SK-N-DZ (cell line): ENCODE data around the genes TRMT2B, ARMCX1, ARMCX6, ZMAT1 and BEX4.

GRCh38 chrX:86445521-86445974 lies 297.3 kb downstream of the DACH2 start:
RAMPAGE:
- cytosol, long total RNA: no peak
- nucleus, long total RNA: no peak

GRCh38 chrX:86777697-86778045 lies 629.4 kb downstream of the DACH2 start:
RAMPAGE:
- cytosol, long total RNA: no peak
- nucleus, long total RNA: no peak

RAMPAGE:
- cytosol, long total RNA: no peak
- nucleus, long total RNA: no peak
These were observed 2.4 kb downstream of the PCDH11X start for GRCh38 chrX:91781148-91782385.

RAMPAGE:
- cytosol, long total RNA: no peak
- nucleus, long total RNA: no peak
These were observed 238.6 kb downstream of the NAP1L3 start for GRCh38 chrX:93434837-93435194.

DNA sequence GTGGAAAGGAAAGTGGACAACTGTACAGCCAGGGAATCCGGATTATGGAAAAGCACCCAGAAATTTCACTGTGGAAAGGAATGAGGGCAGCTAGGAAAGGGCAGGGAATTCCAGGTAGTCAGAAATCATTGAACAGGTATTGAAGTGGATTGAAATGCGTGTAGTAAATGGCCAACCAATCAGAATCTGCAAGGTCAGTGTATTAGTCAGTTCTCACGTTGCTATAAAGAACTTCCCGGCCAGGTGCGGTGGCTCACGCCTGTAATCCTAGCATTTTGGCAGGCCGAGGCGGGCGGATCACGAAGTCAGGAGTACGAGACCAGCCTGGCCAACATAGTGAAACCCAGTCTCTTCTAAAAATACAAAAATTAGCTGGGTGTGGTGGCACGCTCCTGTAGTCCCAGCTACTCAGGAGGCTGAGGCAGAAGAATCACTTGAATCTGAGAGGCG lies 219.5 kb upstream of the DIAPH2 start:
RAMPAGE:
- cytosol, long total RNA: no peak
- nucleus, long total RNA: no peak

RAMPAGE:
- cytosol, long total RNA: no peak
- nucleus, long total RNA: no peak
These were observed 298.1 kb downstream of the RPA4 start for GRCh38 chrX:97181888-97182190.

RAMPAGE:
- cytosol, long total RNA: no peak
- nucleus, long total RNA: no peak
These were observed 1343.4 kb downstream of the PCDH19 start for GRCh38 chrX:99066651-99067183.

DNA sequence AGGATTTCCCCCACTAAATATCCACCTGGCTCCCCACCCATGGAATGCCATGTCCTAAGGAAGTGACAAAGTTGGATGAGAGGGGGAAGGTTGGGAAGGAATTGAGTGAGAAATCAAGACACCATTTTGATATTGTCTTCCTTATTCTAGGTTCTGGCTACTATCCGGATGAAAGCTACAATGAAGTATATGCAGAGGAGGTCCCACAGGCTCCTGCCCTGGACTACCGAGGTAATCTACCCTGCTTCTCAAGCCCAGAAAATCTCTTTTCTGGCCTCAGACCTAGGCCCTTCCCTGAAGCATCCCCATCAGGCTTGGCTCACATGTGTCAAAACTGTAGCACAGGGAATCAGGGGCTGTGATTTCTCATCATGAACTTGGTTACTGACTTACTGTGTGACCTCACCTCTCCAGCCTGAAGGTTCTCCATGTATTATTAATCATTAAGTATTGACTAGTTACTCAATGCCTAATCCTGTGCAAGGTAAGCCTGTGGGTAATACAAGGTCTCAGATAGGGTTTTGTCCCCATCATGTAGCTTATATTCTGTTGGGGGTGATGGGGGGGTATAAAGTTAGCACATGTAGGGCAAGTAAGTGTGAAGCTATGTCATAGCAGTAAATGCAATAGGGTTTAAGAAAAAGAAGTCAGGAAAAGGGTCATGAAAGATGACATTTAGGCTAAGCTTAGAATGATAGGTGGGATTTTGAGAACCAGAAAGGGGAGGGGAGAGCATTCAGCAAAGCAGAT lies 6.8 kb downstream of the SRPX2 start:
RAMPAGE:
- cytosol, long total RNA: no peak
- nucleus, long total RNA: no peak

DNA sequence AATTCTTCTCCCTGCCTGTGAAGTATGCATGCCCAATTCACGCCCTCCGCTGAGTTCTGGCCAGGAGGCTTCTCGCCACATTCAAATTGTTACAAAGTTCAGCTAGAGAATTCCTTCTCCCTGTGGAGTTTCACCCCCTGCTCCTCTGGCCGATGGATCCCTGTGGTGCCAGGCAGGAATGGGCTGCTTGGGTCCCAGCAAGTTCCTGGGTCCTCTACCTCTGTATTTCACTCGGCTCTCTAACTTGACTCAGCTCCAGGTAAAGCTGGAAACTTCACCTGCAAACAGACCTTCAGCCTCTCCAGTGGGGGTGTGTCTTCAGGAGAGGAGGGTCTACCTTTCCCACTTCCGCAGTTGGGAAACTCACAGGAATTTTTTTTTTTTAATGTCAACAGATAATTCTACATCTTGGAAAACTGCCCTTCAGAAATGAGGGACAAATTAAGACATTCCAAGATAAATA lies 7.4 kb upstream of the CSTF2 start:
RAMPAGE:
- cytosol, long total RNA: no peak
- nucleus, long total RNA: no peak

DNA sequence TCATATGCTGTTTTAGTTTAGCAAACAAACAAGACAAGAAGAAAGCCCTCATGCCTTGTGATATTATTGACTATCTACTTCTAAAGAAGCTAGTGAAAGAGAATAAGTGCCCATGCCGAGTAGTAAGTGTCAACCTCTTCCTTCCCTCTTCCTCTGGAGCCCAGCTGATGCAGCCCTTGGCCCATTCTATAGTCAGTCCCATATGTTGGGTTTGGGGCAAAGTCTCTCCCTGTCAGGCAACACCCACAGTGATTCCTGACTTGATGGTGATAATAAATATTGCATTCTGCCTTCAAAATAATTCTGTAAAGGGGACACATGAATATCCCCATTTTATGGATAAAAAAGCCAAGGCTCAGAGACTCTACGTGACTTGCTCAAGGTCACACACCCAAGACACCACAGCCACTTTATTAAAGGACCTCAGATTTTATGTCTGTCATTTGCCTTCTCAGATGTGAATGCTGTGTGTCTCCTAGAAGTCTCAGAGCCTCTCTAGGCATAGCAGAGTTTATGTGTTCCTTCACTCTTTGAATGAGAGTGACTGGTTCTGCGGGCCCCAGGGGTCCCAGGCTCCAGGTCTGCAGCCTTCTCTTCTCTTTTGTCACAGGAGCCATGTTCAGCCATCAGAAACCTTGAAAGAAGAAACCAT lies 17.4 kb downstream of the ARL13A start:
RAMPAGE:
- cytosol, long total RNA: no peak
- nucleus, long total RNA: no peak

DNA sequence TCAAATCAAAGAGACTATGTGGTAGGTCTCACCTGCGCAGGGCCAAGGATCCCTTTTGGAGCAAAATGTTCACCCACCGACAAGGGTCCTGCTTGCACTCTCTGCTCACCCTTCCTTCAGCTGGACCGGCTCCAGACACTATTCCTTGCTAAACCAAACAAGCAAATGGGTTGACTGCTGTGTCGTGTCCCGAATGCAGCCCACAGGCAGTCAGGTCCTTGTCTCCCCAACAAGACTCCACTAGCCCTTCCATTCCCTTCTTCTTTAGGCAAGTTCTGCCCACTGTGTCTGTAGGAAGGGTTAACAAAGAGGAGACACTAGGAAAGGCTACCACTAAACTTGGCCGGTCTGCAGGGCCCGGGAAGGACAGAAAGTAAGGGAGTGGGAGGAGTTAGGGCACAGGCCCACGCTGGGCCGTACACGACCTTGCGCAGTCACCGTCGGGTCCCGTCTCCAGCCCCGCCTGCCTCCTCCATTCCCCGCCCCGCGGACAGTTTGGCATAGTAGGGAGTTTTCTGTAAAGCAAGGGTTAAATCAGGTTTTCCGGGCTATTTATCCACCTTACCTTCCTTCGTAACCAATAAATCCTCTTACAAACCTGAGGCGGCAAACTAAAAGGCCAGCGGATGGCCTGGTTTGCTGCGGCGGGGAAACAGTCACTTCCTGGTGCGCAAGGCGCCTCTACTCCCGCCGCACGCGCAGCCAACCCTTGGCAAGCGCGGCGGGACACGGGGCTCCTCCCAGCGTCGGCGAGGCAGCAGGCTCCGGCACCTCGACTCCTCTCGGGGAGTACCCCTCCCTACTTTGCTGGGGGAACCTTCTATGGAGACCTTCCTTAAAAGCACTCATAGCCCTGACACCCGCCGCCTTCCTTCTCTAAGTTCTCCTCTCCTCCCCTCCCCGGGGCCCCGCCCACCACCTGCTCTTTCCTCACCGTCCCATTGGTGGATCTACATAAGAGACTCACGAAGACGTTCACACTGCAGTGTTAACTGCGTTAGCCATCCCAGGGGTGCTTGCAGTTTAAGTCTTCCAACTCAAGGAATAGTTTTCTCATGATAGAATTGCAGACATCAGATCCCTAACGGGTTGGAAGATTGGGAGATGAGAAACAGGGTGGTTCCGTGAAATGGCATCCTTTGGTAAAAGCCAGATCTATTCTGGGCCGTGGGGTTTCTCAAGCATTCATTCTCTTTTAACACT lies at the start of gene TRMT2B:
Gene TRMT2B, minus strand, starts transcription at position 893 of the 1,203 bp plus-strand sequence.
RAMPAGE:
- cytosol, long total RNA: start-site peak on the minus strand centred at position 884 of the sequence, 38 bp wide, 79 and 158 reads in 2 replicates
- nucleus, long total RNA: no peak

RAMPAGE:
- cytosol, long total RNA: no peak
- nucleus, long total RNA: no peak
These were observed 54.7 kb upstream of the DRP2 start for GRCh38 chrX:101164556-101165544.

DNA sequence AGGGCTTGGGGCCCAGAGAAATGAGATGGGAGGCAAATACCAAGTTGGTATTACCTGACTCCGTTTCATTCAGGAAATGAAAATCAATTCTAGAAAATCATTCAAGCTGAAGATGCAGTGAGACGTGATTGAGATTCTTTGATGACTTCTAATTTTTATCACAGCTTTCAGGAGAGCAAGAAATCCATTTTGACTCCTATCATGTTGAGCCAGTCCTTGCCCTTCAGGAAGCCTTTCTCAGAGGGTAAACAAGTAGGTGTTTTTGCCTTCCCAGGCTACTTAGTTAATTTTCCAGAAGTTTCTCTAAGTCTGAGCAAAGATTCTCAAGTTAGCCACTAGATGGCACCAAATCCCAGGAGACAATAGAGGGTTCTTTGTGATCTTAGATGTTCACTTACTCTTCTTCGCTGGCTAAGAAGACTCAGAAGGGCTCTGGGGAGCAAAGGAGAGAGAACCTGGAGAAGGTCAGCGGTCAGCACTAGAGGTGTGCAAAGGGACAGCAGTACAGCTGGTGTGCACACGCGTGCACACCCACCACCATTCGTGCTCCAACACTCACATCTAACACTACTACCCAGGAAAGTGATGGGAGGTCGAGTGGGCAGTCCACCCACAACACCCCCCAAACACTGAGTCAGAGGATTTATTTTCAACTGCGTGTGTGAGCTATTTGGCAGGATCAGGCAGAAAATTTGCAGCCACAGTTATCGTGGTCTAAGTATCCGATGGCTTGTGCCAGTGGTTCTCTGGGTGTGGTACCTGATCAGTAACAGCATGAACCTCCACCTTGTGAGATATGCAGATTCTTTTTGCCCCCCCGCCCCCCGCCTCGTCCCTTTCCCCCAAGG lies 7.5 kb downstream of the HNRNPH2 start:
RAMPAGE:
- cytosol, long total RNA: no peak
- nucleus, long total RNA: no peak

DNA sequence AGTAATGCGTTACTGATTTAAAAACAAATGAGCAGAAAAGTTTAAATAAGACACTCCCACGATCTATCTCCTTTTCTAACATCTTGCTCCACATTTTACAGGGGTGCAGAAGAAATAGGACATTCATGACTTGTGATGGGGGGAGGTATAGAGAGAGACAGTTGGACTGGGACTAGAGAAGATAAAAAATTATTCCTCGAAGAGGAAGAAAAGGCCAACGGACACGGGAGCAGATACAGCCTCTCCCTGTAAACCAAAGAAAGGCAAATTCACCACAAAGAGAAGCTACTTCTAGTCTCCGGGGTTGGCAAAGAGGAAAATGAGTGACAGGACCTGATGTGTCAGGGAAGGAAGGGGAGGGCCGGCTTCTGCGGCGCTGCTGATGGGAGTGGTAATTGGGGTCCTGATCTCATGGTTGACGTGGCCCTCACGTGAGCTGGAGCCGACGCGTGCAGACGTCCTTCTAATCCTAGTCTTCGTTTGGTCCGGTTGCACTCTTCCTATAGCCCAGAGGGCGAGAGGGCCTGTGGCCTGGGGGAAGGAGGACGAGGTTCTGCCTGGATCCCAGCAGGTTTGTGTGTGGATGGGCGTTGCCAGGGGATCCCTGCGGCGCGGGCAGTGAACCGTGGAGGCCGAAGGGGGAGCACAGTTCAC lies at the start of gene ARMCX1:
Gene ARMCX1, plus strand, starts transcription at position 458 of the 654 bp plus-strand sequence.
RAMPAGE:
- cytosol, long total RNA: start-site peak on the plus strand centred at position 476 of the sequence, 37 bp wide, 22 and 28 reads in 2 replicates
- nucleus, long total RNA: no peak

GRCh38 chrX:101617756-101618156 lies at the start of gene ARMCX6:
Gene ARMCX6 (minus strand): TSS chrX:101618000.
RAMPAGE:
- cytosol, long total RNA: start-site peak on the minus strand at chrX:101617910-101618003, 287 and 148 reads in 2 replicates
- nucleus, long total RNA: start-site peak on the minus strand at chrX:101617907-101618007, 63 and 14 reads in 2 replicates

GRCh38 chrX:101693355-101693898 lies 33.8 kb upstream of the ARMCX2 start:
RAMPAGE:
- cytosol, long total RNA: no peak
- nucleus, long total RNA: no peak

GRCh38 chrX:101931456-101932346 lies at the start of gene ZMAT1:
Gene ZMAT1 (minus strand): TSS chrX:101932027.
RAMPAGE:
- cytosol, long total RNA: no peak
- nucleus, long total RNA: no peak

RAMPAGE:
- cytosol, long total RNA: no peak
- nucleus, long total RNA: no peak
These were observed 1.1 kb downstream of the BEX1 start for GRCh38 chrX:103062692-103063450.

DNA sequence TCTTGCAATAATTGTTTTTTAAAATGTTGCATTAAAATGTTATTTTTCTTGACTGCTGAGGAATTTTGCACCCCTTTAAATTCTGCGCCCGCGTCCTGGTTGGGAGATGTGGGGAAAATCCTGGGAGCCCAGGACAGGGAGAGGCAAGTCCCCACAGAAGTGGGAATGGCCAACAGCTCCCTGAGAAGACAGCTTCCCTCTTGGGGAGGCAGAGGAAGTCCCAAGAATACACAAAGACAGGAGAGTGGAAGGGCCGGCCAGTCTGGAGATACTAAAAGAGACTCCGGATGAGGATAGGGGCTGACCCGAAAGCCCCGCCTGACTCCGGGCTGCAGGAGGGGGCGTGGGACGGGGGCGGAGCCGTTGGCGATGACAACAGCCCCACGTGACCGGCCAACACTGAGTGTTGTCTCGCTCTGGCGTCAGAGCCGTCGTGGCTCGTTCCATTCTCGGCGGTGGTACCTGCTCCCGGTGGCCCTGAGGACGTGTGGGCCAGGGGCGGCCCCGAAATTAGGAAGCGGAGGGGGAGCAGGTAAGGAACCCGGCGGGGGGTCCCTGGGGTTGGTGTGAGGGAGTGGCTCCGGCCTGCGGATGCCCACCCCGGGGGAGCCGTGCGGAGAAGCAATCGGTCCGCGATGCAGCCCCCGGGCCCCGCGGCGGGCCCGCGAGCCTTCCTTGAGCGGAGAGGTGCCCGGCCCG lies at the start of gene BEX4:
Gene BEX4, plus strand, starts transcription at position 402 of the 699 bp plus-strand sequence.
RAMPAGE:
- cytosol, long total RNA: start-site peak on the plus strand centred at position 425 of the sequence, 49 bp wide, 1,222 and 396 reads in 2 replicates
- nucleus, long total RNA: start-site peak on the plus strand centred at position 423 of the sequence, 48 bp wide, 215 and 31 reads in 2 replicates

DNA sequence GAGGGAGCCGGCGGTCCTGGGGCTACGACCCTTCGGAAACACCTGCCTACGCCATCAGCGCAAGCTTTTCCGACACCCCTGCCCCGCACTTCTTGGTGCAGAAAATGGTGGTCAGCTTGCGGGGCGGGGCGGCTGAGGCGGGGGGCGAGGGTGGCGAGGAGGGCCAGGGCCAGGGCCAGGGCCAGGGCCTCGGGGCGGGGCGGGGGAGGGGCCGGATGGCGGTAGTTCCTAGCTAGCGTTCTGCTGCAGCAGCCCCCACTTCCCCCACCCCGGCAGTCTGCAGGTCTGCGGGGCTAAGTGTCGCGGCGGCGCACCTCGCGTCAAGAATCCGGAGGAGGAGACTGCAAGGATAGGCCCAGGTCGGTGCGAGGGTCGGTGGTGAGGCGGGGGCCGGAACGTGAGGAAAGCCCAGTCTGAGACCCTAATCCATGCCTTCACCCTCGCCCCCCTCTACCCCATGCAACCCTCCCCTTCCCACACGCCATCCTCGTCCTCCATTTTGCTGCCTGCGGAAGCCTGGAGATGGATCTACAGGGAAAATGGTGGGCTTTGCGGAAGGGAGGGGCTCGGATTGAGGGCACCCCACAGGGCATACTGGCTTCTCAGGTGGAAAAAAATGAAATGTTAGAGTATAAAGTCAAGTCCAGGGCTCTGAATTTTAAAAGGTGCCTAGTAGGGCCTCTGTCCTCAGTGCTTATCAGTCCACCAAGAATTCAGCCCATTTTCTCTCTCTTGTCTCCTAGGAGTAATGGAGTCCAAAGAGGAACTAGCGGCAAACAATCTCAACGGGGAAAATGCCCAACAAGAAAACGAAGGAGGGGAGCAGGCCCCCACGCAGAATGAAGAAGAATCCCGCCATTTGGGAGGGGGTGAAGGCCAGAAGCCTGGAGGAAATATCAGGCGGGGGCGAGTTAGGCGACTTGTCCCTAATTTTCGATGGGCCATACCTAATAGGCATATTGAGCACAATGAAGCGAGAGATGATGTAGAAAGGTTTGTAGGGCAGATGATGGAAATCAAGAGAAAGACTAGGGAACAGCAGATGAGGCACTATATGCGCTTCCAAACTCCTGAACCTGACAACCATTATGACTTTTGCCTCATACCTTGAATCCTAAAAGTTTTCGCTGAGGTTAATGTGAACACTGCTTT lies 874 bp downstream of the BEX4 start:
RAMPAGE:
- cytosol, long total RNA: no peak
- nucleus, long total RNA: no peak